Neutrophil (primary cell): ENCODE measurements around the gene BIRC3.

- PRO-cap = no peak
Observed at GRCh38 chr11:95134192-95135012, 44.8 kb downstream of the ENDOD1 start.

DNA sequence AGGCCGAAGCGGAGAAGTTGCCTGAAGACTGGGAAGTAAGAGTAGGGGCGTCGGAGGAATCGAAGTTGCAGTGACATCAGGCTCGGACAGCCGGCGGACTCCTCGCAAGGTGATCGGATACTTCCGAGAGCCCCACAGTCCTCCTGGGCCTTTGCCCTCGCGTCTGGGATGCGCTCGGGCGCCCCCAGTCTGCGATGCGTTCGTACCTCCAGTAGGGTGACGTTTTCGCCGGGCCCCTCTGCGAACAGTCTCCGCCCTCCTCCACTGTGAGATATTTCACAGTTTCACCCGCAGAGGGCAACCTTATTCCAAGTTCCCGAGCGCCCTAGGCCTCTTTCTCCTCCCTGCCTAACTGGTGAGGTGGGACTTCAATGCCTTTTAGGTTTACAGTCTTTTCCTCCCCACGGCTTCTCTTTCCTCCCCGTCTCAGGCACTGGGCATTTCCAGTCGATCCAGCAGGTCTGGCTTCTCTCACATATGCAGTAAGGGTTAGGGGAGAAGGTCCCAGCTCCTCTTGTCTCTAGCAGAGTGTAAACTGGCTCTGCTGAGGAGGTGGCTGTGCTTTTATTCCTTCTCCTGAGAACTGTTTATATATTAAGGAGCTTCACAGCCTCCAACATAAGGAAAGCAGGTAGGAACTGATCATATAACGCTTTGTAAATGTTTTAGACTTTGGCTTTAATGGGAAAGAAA lies 61.9 kb downstream of the ENDOD1 start:
- PRO-cap = unidirectional peak, minus-strand start at position 165 of the sequence

- PRO-cap = no peak
Observed at GRCh38 chr11:95191255-95191650, 39.7 kb downstream of the SESN3 start.

DNA sequence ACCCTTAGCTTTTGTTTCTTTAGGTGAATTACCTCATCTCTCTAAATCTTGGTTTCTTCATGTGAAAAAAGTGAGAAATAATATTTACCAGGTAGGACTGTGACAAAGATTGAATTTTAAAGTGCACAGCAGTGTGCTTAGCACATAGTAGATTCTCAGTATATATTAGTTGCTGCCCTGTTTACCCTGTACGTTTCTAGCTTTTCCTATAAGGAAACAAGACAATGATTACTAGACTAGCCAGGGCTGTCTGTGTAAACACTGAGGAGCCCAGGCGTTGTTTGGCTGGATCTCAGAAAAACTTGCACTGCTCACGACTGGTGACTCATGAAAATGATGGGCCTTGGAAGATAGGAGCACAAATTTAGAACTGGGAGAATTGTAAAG lies 277.0 kb downstream of the FAM76B start:
- PRO-cap = no peak

DNA sequence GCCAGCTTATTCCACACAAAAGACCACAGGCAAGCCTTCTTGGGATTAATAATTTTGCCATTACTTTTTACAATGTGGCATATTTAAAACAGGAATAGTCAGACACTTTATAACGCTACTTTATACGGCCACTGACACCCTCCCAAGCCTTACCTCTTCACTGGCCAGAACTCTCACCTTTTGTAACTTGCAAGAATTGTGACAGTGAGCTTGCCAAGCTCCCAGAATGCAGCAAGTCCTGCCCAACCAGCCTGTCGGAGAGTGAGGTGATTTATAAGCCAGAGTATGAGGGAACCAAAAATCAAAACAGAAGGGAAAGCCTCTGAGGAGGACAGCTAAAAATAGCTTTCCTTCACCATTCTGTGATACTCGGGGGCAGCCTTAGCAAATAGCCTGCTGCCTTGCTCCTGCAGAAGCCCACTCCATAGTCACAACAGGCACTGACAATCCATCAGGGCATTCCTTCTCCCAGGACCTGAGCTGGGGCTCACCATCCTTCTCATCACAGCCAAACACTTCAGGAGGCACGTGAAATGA lies 229.7 kb downstream of the FAM76B start:
- PRO-cap = no peak

DNA sequence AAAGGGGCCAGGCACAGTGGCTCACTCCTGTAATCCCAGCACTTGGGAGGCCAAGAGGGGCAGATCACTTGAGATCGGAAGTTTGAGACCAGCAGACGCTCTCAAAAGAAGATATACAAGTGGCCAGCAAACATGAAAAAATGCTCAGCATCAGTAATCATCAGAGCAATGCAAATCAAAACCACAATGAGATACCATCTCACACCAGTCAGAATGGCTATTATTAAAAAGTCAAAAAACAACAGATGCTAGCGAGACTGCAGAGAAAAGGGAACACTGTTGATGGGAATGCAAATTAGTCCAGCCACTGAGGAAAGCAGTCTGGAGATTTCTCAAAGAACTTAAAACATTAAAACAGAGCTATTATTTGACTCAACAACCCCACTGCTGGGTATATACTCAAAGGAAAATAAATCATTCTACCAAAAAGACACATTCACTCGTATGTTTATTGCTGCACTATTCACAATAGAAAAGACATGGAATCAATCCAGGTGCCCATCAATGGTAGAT lies 96.6 kb downstream of the FAM76B start:
- PRO-cap = no peak

- PRO-cap = no peak
Observed at GRCh38 chr11:96013942-96014746, 90.2 kb upstream of the MTMR2 start.

GRCh38 chr11:96052878-96053326 lies 129.0 kb upstream of the MTMR2 start:
- PRO-cap = no peak

DNA sequence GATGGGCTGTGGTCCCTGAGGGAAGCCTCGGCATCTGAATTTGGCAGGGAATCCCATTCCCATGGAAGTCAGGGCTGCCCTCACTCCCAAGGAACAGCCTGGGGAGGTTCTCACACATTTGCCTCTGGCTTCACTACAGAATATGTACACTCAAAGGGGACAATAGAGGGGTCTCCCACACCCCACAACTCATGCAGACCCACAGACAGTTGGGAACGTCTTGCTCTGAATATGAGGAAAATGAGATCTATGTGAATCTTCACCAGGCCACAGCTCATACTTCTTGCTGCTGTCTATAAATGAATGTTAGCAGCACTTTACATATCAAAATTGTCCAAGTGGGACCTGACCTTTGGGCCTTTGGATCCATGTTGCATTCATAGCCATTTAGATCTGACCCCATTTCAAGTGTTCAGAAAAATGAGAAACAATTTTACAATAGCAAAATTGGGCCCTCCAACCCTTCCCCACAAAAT lies 152.7 kb upstream of the MTMR2 start:
- PRO-cap = no peak

DNA sequence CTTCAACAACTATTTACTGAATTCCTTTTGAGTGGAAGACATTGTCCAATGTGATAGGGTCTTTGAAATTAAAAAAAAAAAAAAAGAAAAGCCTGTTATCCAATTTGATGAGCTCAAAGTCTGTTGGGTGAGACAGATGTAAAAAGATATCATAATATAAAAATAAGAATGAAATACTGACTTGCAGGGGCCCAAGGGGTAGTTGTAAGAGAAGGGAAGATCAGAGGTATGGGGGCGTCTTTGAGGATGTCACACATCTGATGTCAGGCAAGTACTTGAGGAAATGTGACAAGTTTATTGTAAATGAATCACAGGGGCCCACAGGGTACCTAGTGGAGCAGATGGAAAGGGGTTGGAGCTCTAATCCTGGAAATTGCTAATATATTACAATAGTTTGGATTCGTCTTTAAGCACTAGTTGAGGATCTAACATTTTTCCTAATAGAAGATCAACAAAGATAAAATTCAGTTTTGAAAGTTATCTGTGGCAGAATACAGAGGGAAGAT lies 131.6 kb downstream of the MAML2 start:
- PRO-cap = no peak

DNA sequence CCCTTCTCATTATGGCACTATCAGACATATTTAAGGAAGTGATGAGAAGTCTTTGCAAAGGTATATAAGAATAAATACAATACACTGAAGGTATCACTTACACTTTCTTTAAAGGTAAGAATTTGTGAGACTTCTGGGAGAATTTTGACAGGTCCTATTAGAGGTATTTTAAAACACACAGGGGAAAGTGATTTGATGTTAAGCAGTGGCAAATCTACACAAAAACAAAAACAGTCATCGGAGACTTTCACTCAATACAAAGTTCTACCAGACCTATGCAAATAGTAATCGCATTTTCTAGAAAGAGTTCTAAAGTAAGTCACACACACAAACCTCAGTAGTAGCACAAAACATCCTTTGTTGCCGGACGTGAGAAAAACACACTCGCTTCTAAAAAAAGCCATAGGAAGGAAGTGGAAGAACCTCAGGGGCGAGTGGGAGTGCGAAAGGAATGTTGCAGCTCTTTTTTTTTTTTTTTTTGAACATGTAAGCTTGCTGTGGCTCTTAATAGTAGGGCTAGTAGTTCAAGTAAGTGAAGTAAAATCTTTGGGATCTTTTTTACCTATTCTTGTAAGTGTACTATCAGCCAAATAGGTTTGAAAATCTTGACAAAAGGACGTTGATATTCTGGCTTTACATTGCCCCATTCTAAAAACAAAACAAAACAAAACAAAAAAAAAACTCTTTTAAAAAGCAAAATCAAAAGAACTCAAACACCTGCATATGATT lies 88.9 kb downstream of the MAML2 start:
- PRO-cap = no peak

DNA sequence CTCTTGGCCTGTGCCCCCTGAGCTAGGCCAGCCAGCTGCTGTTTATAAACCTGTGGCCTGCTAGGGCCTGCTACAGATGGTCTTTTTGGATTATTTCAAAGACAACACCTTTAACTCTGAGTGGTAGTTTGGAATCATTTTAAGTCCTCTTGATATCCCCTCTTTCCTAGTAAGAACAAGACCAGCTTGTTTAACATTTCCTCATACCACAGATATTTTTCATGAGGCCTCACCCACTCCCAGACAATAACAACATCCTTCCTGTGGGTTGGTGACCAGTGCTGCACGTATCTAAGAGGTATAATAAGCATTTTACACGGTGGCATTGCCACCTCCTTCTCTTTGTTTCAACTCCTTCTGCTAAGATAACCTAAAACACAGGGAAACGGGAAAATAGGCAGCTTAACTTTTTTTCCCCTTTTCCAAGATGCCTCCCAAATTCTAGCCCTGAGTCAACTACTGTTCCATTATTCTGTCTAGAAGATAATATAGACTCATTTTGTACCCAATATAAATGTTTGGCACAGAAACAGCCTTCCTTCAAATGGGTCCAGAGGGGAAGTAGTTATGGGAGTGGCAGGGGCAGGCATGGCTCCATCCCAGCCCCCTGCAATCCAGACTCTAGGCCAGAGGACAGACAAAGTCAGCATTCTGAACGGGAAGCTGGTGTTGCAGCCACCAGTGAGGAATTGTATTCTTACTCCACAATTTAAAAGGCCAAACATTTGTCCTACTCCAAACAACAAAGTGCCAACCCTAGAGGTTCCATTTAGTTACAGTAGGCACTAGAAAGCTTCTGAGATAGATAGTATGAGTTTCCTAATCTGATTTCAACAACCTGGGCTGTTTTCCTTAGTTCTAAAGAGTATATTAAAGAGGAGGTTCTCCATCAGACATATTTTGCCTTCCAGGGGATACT lies 28.5 kb downstream of the MAML2 start:
- PRO-cap = no peak

DNA sequence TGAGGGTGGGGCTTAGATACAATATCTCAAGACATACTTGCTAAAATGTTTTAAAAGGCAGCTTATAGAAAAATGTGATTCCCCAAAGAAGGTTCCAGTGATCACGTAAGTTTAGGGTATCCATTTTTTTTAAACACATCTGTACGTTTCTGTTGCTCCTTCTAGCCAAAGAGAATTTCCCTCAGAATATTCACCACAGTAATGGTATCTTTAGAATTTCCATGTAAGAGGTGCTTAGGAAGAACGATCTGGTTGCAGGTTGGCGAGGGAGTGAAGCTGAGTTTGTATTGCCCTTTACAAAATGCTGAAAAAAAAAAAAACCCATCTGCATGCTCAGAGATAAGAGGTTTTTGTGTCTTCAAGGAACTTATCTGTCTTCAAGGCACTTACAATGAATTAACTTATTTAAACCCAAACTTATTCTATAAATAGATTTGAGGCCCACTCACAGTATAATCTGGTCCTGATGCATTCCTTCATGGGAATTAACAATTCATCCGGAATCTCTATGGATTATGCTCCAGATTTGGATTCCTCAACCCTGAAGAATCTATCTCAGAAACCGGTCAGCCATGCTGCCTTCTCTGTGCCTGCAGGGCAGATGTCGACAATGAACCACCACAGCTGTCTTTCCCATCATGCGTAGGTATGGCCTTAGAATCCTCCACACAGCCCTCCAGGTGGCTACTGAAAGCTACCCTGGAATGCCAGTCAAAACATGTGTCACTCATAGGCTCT lies 19.6 kb downstream of the MAML2 start:
- PRO-cap = no peak

- PRO-cap = no peak
Observed at GRCh38 chr11:101444778-101445313, 139.0 kb downstream of the TRPC6 start.

DNA sequence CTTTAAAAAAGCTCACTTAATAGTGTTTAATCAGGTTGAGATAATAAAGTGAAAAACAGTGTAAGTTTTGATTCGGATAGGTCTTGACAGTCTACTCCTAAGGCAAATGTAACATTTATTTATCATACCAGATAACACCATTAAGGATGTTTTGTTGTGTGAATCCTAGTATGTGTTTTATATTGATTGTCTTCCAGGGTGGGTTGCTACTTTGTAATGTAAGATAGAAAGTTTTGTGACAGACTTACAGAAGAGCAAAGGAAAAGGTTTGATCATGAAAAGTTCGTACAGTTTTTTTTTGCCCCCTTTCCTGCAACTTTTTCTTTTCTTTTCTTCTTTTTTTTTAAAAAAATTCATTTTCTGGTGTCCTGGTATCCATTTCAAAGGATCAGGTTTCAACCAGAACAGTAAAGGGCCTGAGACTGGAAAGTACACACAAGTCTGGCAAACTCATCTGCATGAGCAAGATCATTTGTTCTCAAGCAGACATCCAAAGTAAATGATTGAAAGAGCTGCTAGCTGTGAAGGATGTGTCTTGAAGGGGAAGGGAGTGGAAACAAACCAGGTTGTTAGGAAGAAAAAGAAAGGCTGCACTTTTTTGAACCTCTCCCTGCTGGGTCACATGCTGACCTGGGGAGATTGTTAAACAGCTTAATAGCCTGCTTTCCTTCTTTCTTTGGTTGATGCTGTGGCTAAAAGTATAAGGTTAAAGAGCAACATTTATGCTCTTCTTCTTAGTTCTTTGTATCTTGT lies 5.2 kb downstream of the YAP1 start:
- PRO-cap = no peak

GRCh38 chr11:102138900-102139570 lies 28.8 kb downstream of the YAP1 start:
- PRO-cap = no peak

GRCh38 chr11:102172163-102173186 lies 62.2 kb downstream of the YAP1 start:
- PRO-cap = no peak

DNA sequence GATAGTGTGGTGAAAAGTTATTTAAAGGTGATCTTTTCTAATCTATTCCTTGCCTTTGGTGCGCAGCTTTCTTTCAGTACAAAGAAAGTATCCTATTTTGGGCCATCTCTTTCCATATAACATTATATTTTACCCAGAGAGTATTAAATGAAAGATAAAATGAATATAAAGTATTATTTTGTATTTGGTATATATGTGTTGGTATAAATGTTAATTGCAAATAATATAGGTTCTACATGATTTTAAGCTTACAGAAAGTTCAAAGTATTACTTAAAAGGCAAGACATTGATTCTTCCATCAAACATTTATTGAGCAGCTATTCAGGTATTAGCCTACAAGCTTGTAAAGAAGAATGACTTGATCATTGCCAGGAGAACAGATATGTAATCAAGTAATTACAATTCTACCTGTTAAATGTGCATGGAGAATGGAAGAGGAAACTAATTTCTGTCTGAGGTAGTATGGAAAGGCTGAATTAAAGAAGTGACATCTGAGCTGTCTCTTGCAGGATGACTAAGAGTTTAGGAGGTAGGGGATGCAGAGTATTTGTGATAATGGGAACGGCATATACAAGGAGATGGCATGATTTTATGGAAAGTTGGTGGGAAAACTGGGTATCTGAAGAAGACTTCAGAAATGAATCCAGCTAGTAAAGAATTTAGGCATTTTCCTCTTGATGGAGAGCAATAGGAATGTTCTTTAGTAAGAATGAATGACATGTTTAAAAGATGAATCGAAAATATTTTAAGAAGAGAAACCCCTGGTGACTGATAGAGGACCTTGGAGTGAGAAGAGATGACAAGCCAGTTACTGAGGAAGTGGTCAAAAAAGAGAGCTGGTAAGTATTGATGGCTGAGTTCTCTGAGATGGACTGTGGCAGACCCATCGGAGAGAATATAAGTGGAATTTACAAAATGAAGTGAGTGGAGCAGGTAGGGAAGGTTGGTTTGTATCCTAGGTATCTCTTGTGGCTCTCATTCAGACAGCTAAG lies 72.7 kb downstream of the YAP1 start:
- PRO-cap = no peak

DNA sequence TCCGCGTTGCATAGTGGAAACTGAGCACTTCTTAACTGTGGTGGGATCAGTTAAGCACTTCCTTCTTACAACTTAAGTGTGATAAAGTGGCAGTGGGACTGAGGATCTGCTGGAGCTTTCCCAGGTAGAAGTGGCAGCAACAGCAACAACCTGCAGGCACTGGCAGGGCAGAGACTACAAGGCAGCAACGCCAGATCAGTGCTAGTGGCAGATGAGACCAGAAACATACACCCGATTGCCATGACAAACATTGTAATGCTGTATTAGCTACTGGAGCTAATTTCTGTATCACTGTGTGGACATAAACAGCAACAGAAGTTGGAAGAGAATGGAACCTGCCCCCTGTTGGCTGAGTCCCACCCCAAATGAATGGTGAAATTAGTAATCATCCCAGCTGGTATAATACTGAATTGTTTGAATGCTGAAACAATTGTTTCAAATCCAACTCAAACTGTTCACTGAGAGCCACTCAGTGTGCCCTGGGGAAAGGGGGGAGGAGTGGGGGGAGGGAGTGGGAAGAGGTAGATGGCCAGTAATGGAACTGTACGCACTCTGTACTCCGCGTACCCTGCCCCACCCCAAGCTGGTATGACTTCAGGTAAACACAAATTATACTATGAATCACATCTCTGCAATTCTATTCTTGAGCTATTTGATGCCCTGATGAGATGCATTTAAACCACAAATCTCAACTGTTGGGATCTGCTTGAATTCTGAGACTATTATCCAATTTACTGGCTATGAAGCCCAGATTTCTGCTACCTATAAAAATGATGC lies 11.2 kb upstream of the BIRC3 start:
- PRO-cap = no peak

- PRO-cap = unidirectional peak, plus-strand start at chr11:102317499; unidirectional peak, plus-strand start at chr11:102317518
Observed at GRCh38 chr11:102316973-102318138, at the start of gene BIRC3. Gene BIRC3, plus strand, starts transcription at chr11:102317484.